ENCODE data around the gene DSG3.

DNA sequence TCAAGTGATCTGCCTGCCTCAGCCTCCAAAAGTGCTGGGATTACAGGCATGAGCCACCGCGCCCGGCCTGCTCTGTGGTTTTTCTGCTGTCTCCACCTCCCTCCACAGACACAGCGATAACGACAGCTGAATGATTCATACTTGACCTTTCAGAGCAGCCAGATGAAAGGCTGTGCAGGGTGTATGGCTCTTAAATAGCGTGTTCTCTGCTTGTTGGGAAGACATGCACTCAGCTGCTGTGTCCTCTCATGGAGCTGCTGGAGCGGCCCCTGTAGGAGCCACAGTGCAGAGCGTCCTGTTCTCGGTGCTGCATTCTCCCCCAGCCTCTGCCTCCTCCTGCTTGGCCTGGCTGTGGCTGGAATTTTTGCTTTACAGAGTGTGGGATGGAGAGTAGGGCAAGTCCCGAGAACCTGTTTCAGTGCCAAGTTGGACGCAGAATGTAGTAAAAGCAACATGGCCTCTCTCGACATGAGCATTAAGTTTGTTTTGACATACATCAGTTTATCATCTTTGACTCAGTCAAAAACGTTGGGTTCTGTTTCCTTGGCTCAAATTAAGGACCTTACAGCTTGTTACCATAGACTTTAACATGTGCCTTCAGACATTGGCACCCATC, 61.8 kb downstream of the TTC39C start:
- RRBS: no CpG with 5 or more reads among the region's 13 CpGs

DNA sequence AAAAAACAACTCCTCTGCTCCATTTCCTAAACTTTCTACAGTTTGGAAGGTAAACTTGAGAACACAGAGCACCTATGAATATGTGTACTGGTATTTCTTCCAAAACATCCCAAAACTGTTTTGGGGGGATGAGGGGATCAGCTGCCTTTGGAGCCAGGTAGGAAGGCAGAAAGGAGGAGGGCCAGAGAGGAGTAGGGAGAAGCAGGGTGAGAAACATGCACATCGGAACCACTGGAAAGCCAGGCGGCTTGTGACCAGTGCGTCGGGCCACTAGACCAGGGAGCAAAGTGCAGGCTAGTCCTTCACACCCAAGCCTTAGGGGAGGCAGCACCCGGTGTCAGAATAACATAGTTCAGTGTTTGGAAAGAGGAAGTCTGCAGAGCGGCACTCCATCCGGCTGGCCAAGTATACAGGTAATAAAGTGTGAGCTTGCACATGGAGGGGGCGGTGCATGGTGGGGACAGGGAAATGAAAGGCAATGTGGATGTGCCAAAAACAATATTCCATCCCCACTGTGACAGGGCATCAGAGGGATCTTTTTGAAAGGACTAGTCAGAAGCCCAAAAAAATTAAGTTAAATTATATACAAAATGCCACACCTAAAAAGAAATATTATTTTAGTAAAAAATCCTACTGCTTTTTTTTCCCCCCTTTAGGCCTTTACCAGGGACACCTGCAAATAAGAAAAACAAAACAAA, 69.7 kb downstream of the ZNF521 start:
- RRBS: 43% methylated on average over 1 of the region's 8 CpGs

DNA sequence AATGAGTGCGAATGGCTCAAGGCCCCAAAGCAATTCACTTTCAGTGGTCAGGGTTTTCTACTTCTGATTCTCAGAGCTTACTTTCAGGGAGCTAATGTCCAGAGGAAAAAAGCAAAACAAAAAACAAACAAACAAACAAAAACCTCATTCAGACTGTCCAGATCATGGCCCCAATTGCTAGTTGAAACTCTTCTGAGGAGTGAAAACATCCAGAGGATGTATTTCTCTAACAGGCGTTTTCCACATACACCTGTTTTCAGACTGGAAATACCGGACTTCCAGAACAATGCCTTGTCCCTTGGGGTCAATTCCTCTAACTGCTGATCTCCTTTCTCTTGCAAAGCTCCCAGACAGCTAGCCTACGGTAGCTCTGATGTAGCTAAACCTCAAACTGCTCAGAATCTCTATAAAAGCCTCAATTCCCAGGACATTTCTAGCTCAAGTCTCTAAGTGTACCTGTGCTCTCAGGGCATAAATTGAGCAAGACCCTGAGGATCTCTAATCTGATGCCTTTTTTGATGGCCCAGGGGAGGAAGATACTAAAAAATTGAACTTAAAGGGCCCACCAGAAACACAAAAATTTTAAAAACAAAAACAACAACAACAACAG, 323.5 kb upstream of the ZNF521 start:
- RRBS: no CpG with 5 or more reads among the region's 4 CpGs

- RRBS: no CpG with 5 or more reads among the region's 18 CpGs
These were observed 88.8 kb downstream of the KCTD1 start for GRCh38 chr18:26459426-26460063.

GRCh38 chr18:26548644-26549284, 411 bp upstream of the KCTD1 start:
- RRBS: 3% methylated on average over 30 of the region's 63 CpGs

DNA sequence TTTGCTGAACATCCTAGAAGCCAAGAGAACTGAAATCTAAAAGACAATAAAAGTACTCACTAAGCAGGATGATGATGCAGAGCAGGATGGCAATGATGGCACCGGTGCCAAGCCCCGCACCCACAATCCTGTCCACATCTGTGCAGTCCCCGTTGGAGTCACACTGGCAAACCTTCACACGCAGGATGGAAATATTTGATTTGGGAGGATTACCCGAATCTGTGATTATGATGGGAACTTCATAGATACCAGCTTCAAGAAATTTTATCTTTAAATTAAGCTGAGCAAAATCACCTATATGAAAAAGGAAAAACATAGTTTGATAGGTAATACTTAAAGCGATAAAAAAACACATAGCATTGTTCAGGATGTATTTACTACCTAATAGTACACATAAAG, 192.0 kb downstream of the CDH2 start:
- RRBS: no CpG with 5 or more reads among the region's 6 CpGs

DNA sequence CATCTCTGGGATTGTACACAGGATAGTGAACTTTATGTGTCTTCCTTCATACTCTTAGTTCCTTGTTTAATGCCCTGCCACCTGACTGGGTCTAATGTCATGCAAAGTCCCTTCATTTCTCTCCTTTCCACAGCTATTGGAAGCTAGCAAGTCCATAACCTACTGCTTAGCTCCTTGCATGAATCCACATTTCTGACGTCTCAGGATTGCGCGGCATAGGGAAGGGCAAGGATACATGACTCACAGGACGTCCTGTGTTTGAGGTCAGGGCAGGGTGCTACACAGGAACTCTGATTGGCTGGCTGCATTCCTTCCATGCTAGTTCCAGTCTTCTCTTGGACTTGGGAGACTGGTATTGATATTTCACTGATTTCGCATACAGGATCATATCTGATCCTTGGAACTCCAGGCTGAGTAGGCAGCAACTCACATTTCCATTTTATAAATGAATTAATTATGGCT, 137.9 kb downstream of the CDH2 start:
- RRBS: no CpG with 5 or more reads among the region's 5 CpGs

DNA sequence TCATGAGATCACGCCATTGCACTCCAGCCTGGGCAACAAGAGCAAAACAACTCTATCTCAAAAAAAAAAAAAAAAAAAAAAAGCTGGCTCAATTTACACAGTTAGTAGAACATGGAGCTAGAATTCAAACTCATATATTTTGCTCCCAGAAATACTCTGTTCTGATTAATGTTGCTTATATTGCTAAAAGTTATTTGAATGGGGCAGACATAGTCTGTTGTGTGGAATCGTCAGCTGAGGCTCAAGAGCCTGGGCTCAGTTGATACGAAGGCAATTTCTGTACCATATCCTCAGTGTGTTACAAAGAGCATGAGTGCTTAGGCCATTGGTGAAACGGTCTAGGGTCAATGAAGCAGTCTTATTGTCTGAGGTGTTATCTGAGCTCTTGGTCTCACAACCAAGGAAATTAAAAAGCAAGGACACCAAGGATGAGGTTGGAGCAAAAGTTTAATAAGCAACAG, 40.3 kb upstream of the DSC1 start:
- RRBS: no CpG with 5 or more reads among the region's 4 CpGs

DNA sequence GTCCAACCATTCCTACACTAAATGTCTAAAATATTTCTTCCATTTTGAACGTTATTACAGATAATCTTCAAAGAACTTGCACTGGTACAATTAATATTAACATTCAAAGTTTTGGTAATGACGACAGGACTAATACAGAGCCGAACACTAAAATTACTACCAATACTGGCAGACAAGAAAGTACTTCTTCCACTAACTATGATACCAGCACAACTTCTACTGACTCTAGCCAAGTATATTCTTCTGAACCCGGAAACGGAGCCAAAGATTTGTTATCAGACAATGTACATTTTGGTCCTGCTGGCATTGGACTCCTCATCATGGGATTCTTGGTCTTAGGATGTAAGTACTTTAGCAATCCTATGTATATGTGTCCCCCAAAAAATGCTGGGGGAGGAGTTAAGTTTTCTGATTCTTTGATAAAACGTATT, 21.7 kb downstream of the DSG1 start:
- RRBS: no CpG with 5 or more reads among the region's 6 CpGs

DNA sequence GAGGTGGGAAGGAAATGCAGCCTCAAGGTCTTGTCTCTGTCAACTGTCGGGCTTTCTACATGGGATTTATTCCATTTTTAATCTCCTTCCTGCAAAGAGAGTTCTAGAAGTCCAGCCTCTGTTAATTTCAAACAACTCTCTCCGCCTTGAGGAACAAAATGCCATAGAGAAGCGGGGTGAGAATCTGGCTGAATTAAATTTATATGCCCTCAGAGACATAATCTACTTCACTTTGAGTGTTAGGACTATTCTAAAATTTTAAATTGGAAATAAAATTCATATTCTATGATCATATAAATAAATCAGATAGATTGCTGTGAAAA, 360 bp downstream of the DSG4 start:
- RRBS: no CpG with 5 or more reads among the region's 3 CpGs

DNA sequence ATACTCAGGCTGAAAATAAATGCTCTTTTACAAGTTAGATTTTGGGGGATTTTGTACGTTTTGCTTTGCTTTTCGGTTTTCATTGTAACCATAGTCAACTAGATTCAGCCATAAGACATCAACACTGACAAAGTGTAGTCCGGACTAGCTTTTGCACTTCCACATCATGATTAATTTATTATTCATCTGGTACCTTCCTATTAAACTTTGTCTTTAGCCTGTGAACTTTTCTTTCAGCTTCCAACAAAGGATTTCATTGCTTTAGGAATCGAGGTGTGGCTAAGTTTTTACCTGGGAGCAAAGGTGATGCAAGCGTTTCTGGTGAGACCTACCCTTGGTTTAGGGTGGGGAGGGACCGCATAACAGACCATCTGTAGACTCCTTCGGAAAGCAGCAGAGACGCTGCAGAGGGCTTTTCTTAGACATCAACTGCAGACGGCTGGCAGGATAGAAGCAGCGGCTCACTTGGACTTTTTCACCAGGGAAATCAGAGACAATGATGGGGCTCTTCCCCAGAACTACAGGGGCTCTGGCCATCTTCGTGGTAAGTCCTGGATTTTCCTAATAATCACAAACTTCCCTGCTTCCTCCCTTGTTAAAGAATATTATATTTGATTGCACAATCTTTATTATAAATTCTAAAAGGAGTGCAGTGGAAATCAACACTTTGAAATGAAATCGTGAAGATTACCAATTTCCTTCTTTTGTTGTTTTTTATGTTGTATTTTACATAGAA, at the start of gene DSG3:
TSS of gene DSG3 (plus strand) at position 360 of the 736 bp plus-strand sequence.
- RRBS: no CpG with 5 or more reads among the region's 12 CpGs

DNA sequence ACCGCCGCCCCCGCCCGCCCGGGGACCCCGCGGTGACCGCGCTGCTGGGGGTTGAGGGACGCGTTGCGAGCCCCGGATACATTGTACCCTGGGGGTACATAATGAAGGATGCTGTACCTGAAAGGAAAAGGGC, 1.1 kb upstream of the B4GALT6 start:
- RRBS: 4% methylated on average over 13 of the region's 13 CpGs

DNA sequence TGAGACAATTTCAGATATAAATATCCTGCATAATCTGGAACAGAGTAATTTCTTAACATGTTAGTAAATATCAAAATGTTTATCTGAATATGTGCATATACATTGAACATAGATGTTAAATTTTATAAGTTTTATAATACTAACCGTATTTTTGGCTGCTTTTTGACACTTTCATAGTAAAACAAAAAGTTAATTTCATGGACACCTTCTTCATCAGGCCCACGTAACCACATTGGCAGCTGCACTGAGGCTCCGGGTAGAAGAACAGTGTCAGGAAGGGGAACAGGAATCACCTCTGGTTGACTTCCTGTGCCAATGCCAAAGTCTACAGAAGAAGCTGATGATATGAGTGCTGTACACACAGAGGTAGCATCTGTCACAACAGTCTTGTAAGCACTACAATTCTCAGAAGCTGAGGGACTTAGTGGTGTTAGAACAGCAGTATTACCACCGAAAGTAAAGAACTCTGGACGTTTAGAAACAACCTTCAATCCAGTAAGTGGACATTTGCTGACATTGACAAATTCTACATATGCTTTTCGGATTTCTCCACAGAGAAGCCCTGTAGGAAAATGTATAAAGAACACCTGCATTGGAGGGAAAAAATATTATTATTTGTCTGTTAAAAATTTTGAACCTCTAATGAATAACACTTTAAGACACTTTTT, 85.4 kb downstream of the TRAPPC8 start:
- RRBS: no CpG with 5 or more reads among the region's 6 CpGs

DNA sequence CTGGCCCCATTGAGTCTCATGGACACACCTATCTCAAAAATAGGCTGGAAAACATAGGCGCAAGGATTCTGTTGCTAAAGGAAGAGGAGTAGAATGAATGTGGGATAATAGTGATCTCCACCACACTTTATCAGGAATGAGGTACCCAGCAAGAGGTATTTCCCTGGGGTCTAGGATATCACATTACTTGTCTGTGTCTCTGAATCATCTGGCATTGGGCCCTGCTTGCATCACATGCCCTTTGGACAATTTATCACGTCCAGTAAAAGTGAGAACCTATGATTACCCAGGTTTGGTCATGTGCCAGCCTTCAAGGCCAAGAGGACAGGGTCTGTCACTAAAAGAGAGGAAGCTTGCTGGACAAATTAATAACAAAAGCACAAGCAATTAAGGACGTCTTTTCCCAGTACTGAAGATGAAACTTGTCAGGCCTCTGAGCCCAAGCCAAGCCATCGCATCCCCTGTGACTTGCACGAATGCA, 11.4 kb upstream of the TRAPPC8 start:
- RRBS: no CpG with 5 or more reads among the region's 5 CpGs

- RRBS: no CpG with 5 or more reads among the region's 3 CpGs
These were observed 93.7 kb downstream of the MEP1B start for GRCh38 chr18:32283538-32283926.

DNA sequence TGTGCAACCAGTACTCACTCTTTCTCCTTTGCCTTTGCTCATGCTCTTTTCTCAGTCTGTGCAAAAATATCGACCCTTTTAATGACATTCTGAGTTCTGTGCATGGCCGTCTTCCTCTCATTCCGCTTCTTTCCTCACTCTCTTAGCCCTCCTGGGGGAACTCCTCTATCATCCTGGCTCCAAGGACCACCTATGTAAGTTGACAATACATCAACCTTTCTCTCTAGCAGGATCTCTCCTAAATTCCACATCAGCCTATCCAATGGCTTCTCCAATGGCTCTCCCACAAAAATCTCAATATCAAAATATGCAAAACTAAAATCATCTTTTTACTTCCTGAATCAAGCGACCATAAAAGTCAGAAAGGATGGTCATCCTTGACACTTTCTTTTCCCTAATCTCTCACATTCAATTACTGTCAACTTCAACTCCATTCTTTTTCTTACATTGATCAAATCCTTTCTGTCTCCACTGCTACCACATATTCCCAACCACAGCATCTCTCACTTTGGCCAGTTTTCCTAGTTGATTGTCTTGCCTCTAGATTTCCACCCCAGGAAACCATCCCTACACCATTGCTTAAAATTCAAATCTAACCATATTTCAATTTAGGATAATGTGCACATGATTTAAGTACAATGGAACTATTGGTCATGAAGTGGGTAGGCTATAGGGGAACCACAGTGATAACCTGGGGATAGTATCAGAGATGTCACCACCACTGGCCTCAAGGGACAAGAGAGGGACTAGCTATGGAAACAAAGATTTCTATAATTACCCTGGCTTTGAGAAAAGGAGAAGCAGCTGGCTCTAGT, 131.7 kb downstream of the MEP1B start:
- RRBS: no CpG with 5 or more reads among the region's 4 CpGs

- RRBS: no CpG with 5 or more reads among the region's 10 CpGs
These were observed 134.3 kb downstream of the MEP1B start for GRCh38 chr18:32323931-32324663.

DNA sequence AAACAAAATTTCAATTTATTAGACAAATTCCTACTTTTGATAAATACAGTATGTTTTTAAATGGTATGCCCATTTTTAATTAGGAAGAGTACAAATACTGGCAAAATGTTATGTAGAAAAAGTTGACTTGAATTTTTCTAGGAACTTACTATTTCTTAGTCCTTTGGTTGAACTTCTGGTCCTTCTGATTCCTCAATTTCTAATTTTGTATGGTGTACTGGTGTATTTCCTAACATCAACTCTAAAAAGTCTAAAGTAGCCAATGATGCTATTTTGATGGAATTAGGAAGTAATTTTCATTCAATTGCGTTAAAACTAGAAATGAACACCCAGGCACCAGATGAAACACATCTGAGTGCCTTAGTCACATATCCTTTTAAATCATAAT, 119.8 kb downstream of the GAREM1 start:
- RRBS: no CpG with 5 or more reads among the region's 1 CpG

- RRBS: no CpG with 5 or more reads among the region's 8 CpGs
These were observed 1.5 kb downstream of the GAREM1 start for GRCh38 chr18:32469190-32469646.